ENCODE data around the genes METTL16, CAMKK1 and ATP2A3.

DNA sequence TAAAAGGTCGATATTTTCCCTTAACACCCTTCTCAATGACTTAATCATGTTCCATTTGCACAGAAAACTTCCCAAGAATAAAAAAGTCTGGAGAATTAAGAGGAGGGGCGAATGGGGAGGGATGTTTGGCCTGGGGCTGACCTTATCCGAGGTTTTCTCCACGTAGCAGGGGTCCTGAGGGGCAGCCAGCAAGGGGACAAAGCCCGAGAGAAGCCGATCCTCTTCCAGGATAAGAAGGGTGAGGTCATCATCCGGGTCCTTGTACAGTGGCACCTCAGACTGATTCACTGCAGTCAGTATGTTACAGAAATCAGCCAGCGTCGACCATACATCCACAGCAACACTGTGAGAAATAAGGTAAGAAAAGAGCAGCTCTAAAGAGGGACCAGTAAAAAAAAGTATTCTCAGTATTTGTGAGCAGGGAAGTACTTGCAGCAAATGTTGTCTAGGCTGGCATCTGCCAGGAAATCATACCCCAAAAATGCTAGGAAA, 117.7 kb downstream of the HIC1 start:
- RRBS, result no CpG with 5 or more reads among the region's 9 CpGs

GRCh38 chr17:2179411-2180232, 124.0 kb downstream of the SMG6 start:
- RRBS, result no CpG with 5 or more reads among the region's 13 CpGs

DNA sequence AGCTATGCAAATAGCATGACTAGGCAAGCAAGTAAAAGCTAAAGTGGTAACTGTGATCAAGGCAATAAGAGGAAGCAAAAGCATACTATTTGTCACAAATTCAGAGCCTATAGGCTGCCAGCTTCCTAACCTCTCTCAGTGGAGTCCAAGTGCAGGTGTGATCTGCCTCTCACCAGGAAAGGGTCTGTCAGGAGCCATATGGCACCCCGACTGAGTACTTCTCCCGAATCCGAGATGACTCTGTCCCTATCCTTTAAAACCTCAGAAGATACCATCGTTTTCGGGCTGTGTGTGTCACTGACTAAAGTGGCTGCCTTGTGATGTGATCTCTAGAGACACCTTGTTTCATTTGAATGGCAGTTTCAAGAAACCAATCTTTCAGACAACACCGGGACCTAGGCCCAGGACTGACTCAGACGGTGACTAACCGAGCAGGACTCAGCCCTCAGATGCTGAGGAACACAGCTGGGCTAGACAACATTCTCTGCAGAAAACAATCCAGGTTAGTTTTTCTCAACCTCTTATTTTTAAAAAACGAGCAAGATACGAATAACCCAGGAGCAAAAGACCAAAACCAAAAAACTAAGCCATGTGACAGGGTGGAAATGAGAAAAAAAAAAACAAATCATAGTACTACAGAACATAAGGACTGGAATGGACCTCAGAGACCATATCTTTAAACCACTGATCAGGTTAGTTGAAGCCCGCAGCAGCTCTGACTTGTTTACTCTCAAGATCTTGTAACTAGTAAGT, 63.5 kb downstream of the SMG6 start:
- RRBS, result no CpG with 5 or more reads among the region's 11 CpGs

- RRBS, result 15% methylated on average over 4 of the region's 33 CpGs
These were observed 2.1 kb downstream of the MNT start for GRCh38 chr17:2398665-2399154.

DNA sequence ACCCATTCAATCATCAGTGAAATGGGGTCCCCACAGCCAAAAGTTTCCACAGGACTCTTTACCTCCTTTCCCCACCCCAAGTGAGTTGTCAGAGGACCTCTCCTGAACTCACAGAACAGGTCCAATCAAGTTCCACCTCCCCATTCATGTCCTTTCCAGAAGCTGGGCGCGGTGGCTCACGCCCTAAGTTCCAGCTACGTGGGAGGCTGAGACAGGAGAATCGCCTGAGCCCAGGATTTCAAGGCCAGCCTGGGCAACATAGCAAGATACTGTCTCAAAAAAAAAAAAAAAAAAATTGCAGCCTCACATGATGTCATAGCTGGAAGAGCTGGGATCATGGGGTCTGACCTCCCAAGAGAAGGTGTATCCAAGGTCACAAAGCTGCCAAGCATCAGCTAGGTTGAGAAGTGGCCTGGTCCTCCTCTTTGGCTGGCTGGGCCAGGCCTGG, 5.4 kb upstream of the MNT start:
- RRBS, result no CpG with 5 or more reads among the region's 5 CpGs

DNA sequence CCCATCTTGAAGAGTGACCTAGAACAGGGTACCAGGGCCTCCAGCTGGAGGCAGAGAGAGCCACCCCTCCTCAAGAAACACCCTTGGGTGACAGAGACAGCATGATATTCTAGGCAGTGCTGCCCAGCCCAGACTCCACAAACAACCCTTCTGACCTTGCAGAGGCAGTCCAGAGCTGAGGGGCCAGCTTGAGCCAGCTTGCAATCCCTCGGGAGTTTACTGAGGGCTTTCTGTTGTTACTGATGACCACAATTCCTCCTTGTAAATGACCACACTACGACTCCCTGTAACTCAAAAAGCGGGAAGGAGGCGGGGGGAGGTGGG, 18.6 kb upstream of the MNT start:
- RRBS, result no CpG with 5 or more reads among the region's 4 CpGs

GRCh38 chr17:2510895-2512084, at the start of gene METTL16:
Gene METTL16, minus strand, starts transcription at chr17:2511888.
- RRBS, result no CpG with 5 or more reads among the region's 47 CpGs

DNA sequence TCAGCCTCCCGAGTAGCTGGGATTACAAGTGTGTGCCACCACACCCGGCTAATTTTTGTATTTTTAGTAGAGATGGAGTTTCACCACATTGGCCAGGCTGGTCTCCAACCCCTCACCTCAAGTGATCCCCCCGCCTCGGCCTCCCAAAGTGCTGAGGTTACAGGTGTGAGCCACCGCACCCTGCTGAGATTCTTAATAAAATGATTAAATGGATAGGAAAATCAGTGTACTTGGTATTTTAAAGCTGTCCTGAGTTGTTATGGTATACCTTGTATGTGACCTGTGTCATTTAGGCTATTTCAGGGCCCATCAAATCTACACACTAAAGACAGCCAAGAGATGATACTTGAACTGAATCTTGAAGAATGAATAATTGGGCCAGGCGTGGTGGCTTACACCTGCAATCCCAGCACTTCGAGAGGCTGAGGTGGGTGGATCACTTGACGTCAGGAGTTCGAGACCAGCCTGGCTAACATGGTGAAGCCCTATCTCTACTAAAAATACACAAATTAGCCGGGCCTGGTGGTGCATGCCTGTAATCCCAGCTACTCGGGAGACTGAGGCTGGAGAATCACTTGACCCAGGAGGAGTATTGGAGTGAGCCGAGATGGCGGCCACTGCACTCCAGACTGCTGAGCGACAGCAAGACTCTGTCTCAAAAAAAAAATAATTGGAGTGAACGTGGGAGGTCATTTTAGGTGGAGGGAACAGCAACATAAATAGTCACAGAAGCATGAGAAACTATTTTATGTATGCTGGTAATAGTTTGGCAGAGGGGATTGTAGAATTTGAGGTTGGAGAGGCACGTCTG, 10.9 kb downstream of the PAFAH1B1 start:
- RRBS, result no CpG with 5 or more reads among the region's 16 CpGs

GRCh38 chr17:2902879-2903479, 106.7 kb downstream of the RAP1GAP2 start:
- RRBS, result no CpG with 5 or more reads among the region's 10 CpGs

DNA sequence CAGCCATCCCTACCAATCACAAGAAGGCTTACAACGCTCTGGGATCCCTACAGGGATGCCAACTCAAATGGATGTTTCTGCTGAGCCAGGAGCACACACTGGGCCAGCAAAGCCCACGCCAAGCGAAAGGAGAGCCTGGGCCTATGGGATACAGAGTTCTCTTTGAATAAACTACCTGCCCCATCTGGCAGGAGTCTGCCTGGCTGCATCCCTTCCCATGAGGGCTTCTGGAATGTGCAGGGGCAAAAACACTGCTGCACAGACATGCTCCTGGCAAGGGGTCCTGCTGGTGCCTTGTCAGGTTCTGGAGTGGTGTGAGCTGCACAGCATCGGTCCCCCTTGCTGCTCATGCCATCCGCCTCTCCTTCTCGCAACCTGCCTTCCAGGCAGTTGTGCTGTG, 265 bp upstream of the TRPV1 start:
- RRBS, result no CpG with 5 or more reads among the region's 6 CpGs

- RRBS, result 95% methylated on average over 4 of the region's 18 CpGs
These were observed 4.5 kb downstream of the EMC6 start for GRCh38 chr17:3673035-3673678.

DNA sequence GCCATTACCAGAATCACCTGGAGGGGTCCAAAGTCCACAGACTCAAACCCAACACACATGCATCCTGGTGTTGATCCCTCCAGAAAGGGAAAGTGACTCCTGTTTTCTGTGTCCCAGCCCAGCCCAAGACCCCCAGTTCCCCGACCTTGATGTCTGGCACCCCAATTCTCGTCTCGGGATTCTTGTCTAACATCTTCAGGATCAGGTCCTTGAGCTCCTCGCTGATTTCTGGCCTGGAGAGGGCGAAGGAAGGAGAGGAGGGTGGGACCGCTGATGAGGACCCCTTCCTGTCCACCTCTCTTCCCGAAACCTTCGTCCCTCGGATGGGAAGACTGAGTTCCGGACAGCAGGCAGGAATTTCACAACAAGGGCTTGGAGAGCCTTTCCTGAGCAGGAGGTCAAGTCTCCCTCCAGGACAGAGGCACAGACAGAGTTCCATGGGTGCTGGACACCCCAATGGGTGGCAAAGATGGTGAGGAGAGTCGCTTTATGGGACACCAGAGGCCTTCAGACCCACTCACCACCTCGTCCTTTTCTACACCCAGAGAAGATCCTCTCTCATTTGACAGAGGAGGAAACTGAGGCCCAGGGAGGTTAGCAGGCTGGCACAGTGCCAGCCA, 23.1 kb downstream of the CAMKK1 start:
- RRBS, result no CpG with 5 or more reads among the region's 12 CpGs

GRCh38 chr17:3892857-3893936, at the start of gene CAMKK1:
Gene CAMKK1, minus strand, starts transcription at chr17:3893053.
- RRBS, result 2% methylated on average over 42 of the region's 98 CpGs

GRCh38 chr17:3894504-3895479, 1.9 kb upstream of the CAMKK1 start:
- RRBS, result no CpG with 5 or more reads among the region's 10 CpGs

GRCh38 chr17:3898604-3899359, 5.9 kb upstream of the CAMKK1 start:
- RRBS, result no CpG with 5 or more reads among the region's 14 CpGs

GRCh38 chr17:3944937-3945717, 19.1 kb downstream of the ATP2A3 start:
- RRBS, result 9% methylated on average over 12 of the region's 46 CpGs

- RRBS, result 5% methylated on average over 6 of the region's 30 CpGs
These were observed 894 bp downstream of the ATP2A3 start for GRCh38 chr17:3963152-3963934.

- RRBS, result 3% methylated on average over 88 of the region's 126 CpGs
These were observed at the start of gene ATP2A3 for GRCh38 chr17:3963935-3965046. Gene ATP2A3, minus strand, starts transcription at chr17:3964437.

GRCh38 chr17:4136376-4136815, 6.4 kb downstream of the ZZEF1 start:
- RRBS, result no CpG with 5 or more reads among the region's 7 CpGs

DNA sequence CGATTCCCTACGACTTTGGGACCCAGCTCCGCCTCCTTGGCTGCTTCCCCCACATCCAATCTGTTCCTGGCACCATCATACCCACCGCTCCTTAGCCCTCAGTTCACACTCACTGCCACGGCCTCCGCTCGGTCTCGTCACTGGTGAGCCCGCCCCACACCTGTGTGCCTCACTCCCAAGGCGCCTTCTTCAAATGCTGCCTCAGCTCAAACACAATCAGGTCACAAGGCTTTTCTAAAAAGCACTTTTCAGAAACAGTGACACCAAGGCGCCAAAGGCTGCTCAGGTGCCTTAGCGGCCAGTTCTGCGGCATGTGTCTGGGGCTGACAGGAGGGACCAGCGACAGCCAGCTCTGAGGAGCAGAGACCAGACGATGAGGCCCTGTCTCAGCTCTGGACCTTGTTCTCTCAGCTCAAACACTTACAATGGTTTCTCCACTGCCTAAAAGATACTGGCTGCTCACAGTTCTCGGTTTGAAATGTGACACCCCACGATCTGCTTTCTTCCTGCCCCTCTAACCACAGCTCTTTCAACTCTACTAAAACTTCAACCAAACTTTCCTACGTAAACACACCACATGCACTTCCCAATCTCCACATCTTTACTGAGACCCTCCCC, 33.1 kb downstream of the CYB5D2 start:
- RRBS, result no CpG with 5 or more reads among the region's 18 CpGs

Measured in renal cortical epithelial cell (primary cell).